Iris pigment epithelial cell (primary cell): ENCODE measurements around the gene MBOAT2.

DNA sequence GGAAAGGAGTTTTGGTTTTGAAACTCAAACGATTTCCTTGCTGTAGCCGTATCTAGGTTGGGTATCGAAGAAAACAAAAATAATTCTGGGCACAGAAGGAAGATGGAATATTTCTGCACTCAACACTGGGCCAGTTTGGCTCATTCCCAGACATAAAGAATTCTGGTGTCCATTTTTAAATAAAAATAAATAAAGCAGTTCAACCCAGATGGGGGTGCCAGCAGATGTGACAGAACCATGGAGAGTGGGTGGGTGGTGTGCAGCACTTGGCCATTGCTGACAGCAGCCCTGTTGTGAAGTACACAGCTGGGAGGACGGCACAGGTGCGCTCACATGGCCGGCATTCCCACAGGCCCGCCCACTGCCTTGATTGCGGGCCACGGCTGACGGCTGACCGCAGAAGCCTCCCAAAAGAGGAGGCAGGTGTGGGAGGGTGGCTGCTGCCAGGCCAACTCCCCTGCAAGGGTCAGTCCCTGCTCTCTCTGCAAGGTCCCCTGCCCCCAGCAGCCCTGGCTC is 351.9 kb upstream of the ID2 start:
- RRBS: no CpG with 5 or more reads among the region's 11 CpGs

- RRBS: no CpG with 5 or more reads among the region's 7 CpGs
Observed at GRCh38 chr2:8426684-8426973, 255.2 kb upstream of the ID2 start.

DNA sequence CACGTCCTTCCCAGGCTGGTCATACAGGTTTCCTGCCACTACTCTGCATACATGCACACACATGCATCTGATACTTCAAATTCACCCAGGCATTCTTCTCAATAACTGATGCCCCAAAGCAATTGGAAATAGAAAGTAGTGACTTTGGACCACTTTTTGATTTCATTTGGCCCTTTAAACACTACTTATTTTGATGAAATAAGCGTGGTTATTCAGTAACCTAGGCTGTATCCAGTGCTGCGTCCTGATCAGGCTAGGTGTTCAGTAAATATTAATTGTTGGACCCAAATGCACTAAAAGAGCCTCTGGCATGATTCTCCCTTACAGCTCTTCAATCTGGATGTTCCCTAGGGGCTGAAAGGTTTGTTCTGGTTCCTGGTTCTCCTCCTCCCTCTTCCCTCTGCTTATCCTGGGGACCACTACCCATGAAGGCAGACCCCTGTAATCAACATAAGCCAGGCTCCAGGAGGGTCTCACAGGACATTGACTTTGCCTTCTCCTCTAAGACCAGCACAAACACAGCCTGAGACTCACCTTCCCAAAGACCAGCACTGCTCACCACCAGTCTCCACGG is 222.7 kb upstream of the ID2 start:
- RRBS: no CpG with 5 or more reads among the region's 4 CpGs

DNA sequence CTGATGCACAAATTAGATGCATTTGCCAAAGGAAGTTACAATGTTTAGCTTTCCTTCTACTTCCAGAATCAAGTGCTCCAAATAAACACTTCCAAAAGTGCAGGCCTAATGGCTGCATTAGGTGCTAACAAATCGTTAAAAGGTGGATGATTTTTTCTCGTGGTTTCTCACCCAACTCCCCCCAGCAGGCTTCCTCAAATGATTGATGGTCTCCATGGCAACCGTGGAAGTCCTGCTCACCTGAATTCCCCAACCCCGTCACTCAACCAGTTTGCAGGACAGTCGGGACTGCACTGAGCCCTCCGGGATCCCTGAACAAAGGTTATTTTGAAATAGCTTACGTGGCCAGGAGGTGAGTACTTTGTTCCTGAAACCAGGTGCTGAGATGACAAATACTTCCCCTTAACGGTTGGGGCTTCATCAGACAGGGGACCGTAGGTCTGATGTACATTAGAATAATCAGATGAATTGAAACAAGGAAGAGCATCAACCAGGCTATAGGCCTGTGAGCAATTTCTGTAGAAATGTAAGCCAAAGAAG is 206.6 kb upstream of the ID2 start:
- RRBS: no CpG with 5 or more reads among the region's 9 CpGs

GRCh38 chr2:8535684-8536353 is 146.0 kb upstream of the ID2 start:
- RRBS: no CpG with 5 or more reads among the region's 18 CpGs

DNA sequence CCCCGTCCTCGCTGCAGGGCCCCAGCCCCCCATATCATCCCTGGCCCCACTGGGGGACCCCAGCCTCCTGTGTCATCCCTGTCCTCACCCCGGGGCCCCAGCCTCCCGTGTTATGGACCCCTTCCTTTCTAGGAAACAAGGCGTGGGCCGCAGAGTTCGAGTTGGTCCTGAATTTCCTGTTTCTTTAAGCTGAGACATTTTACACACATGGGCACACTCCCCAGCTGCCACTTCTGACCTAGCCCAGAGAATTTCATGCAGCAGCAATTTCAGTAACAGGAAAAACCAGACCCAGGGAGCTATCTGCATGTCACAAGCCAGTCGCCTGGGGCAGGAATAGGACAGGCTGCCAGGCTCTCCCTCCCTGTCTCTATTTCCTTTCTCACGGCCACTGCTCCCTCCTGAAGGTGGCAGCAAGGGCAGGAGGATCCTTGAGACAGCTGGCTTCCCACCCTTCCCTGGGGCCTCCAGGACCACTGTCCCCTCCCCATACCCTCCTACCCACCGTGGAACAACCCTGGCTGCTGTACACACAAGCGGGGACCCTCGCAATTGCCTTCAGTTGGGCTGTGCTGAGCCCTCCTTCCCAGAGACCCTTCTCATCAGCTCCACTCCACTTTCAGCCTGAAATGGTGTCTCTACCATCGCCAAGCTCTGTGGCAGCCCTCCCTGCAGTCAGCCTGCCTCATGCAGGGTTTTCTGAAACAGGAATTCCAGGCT is 141.9 kb upstream of the ID2 start:
- RRBS: no CpG with 5 or more reads among the region's 13 CpGs

DNA sequence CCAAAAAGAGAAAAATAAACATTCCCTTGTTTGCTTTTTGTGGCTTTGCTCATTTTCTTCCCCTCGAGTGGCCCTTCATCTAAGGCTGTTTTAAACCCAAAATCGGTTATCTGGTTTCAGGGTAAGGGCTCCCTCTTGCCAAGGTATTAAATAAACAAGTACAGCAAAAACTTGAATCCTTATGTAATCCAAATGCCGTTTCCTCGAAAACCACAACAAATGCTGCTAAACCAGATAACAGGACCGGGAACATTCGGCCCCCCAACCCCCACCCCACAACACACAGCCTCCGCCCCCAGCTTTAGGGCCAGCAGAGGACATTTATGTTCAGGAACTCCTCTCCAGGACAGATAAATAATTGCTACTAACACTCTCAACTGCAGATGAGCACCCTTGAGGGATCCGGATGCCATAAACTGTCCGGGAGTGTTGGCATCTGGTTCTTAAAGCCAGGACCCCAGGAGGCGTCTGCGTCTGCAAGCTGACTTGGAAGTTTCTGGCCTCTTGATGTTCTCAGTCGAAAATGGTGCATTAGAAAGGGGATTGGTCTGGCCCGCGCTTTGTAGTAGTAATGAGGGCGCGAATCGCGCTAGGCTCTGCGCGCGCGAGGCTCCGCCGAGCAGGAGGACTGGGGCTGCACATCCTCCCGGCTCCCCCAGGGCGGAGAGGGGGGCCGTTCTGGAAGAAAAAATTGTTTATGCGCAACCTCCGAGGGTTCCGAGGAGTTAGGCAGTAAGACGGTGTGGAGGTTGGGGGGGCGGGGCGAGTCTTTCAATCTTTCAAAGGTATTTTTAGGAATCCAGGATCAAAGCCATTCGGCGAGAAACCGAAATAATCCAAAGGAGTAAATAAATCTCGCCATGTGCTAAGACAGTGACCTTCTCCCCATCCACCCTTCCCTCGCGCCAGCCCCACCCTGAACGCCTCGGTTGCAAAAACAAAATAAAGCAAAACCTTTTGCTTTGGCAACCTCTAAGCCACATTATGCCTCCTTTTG is 3.9 kb upstream of the ID2 start:
- RRBS: no CpG with 5 or more reads among the region's 41 CpGs

- RRBS: no CpG with 5 or more reads among the region's 27 CpGs
Observed at GRCh38 chr2:8681718-8681986, 204 bp upstream of the ID2 start.

GRCh38 chr2:8730474-8731162 is 48.8 kb downstream of the ID2 start:
- RRBS: no CpG with 5 or more reads among the region's 12 CpGs

GRCh38 chr2:8986175-8986743 is 17.2 kb downstream of the MBOAT2 start:
- RRBS: no CpG with 5 or more reads among the region's 6 CpGs

DNA sequence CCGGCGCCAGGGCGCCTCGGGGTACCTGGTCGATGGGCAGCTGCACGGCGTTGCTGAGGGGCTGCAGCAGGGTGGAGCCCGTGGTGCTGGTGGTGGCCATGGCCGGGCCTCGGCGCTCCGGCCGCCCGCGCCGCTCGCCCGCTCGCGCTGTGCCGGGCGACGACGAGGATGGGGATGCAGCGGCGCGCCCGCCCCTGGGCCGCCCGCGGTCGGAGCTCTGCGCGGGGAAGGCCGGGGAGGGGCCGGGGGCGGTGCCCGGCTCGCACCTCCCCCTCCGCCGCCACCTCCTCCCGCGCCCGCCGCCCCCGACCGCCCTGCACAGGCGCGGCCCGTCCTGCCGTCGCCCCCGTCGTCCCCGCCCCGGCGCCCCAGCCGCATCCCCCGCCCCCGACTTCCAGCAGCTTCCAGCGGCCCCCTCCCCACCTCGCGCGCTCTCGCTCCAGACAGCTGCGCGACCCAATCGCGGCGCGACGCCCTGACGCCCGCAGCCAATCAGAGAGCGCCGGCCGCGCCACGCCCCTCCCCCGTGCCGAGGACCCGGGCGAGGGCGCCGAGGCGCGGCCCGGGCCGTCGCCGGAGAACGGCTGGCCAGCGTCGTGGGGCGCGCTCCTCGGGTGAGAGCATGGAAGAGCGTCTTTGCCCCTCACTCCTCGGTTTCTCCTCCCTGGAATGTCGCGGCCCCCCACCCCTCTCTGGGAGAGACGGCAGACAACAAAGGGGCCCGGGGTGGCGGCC is at the start of gene MBOAT2:
TSS of gene MBOAT2 (minus strand) at position 170 of the 735 bp plus-strand sequence.
- RRBS: 1% methylated on average over 35 of the region's 104 CpGs

DNA sequence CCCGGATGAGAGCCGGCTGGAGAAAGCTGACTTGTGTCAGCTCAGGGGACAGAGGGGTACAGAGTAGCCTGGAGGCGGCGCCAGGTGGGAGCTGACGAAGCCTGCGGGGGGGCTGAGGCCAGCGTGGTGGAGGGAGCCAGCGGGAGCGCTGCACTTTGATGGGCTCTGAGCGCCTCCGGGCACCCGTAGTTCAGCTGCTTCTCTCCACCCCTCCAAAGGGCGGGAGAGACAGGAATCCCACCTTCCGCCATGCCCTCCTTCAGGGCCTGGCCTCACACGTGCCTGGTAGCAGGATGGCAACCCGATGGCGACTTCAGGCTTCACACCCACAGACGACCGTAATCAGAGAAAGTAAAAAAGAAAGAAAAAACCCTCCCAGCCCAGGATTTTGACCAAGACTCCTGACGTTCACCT is 60.9 kb upstream of the ASAP2 start:
- RRBS: no CpG with 5 or more reads among the region's 20 CpGs

DNA sequence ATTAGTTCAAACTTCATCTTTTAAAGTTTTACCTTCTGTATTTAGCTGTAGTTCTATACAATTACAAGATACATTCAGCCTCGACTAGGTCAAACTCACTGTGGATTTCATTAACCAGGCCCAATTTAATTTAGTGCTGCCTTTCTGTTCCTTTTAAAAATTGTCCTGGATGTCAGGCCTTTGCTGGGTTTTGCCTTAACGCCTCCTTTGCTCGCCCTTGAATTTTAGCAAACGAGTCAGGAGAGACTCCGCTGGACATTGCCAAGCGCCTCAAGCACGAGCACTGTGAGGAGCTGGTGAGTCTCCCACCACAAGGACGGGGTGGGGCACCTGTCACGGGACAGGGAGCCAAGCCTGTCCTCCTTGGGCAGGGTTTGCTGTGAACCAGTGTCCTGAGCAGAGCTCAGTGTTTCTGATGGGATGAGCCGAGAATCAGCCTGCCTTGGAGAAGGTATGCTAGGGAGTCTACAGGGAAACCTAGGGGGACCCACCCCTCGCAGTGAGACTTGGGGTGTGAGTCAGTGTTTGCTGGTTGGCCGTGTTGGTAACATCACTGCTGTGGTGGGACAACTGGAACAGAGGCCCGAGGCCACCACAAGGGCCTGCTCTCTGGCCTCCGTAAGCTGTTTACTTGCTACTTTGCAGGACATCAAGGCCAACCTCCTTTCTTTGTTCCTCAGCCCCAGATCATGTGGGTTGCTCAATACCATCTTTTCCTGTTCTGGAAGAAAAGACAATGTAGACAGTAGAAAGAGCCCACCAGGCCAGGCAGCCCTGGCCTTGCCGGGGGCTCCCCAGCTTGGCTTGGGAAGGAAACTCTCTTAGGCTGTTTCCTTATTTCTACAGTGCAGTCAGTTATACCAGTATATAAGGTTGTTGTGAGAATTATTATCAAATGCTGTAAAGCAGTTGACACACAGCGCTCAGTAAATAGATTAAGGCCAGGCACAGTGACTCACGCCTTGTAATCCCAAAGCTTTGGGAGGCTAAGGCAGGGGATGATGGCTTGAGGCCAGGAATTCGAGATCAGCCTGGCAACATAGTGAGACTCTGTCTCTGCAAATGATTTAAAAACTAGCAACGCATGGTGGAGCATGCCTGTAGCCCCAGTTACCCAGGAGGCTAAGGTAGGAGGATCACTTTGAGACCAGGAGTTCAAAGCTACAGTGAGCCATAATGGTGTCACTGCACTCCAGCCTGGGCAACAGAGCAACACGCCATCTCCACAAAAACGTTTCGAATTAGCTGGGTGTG is 42.4 kb downstream of the ITGB1BP1 start:
- RRBS: no CpG with 5 or more reads among the region's 22 CpGs

- RRBS: no CpG with 5 or more reads among the region's 22 CpGs
Observed at GRCh38 chr2:9400419-9401490, 22.6 kb downstream of the ITGB1BP1 start.

- RRBS: no CpG with 5 or more reads among the region's 6 CpGs
Observed at GRCh38 chr2:9476267-9476760, 2.0 kb downstream of the IAH1 start.

GRCh38 chr2:9650407-9650913 is 19.7 kb upstream of the YWHAQ start:
- RRBS: no CpG with 5 or more reads among the region's 3 CpGs

DNA sequence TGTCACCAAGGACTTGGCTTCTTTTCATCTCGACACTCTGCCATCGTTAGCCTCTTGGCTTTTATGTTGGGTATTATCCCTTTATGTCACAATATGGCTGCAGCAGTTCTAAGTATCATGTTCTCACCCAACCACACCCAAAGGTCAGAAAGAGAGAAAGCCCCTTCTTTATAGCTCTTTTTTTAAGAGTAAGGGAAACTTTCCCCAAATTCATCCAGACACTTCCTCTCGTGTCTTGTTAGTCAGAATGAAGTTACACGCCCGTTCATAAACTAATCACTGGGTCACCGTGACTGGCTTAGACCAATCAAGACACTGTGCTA is 104.9 kb upstream of the TAF1B start:
- RRBS: no CpG with 5 or more reads among the region's 6 CpGs

DNA sequence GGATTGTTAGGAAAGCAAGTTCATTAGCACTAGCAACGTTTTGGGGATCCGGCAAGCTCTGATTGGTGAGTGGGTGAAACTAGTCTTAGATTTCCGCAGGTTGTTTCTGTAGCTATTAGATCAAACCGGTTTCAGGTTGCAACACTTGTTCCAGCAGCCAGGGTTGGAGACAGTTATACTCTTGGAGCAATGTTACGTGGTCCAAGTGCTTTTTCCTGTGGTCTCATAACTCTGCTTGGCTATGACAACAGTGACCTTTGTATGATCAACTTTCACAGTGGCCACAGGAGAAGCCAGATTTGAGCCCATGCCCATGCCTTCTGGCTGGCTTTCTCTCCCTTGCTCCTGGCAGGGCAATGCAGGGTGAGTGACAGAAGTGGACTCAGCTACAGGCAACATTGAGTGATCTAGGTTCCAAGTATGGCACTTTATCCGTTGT is 84.5 kb upstream of the TAF1B start:
- RRBS: 70% methylated on average over 3 of the region's 6 CpGs

DNA sequence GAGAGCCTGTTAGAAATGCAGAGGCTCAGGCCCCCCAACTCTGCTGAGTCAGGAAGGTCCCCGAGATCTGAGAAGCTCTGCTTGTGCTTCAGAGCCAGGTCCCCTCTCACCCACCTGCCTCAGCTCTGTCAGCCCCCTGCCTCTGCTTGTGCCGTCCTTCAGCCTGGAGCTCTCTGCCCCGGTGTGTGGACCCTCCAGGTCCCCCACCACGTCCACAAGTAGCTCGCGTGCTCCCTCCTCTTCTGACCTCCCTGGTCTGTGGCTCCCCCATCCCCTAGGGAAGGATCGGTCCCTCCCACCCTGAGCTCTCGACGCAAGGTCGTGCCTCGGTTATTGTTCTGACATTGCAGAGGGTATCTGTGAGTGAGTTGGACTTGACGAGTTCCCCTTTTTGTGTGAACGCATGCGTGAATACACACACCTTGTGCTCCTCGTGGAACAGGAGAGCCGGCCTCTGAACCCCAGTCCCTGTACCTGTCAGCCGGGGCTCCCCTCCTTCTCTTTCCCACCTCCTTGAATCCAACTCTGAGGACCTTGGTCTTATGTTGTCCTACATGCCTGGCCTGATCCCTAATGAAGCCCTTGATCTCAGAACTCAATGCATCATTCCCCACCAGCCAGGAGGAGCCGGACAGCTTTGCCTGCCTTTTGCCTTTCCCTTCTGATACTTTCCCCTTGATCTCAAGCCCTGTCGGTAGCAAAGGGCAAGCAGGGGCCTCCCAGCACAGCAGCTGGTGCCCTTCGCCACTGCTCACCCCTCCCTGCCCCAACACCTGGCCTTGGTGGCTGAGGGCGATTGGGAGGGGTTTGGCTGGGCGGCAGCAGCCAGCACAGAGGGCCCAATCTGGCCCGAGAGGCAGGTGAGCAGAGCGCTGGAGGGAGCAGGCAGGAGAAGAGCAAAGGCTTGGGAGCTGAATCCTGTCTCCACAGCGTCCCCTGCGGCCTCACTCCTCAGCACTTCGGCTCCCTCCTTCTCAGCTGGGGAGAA is 75.3 kb upstream of the TAF1B start:
- RRBS: no CpG with 5 or more reads among the region's 27 CpGs

DNA sequence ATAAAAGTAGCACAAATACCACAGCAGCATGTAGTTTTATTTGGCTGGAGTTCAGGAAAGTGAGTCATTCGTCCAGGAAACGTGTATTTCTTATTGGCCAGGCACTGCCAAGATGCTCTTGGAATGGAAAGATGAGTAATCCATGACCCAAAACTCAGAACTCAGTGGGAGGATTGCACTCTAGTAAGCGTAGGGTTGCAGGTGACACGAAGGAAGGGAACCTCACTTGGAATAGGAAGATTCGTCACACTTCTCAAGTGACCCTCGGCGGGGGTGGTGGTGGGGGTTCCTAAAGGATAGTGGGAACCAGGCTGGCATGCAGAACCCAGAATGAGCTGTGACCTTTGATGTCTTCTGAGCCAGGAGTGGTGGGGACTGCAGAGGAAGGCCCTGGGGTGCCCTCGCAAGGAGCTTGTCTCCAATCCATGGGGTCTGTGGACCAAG is 24.6 kb downstream of the GRHL1 start:
- RRBS: no CpG with 5 or more reads among the region's 8 CpGs